Ascending aorta (tissue), 1 donor: ENCODE measurements around the genes TNFSF15 and TRIM32.

DNA sequence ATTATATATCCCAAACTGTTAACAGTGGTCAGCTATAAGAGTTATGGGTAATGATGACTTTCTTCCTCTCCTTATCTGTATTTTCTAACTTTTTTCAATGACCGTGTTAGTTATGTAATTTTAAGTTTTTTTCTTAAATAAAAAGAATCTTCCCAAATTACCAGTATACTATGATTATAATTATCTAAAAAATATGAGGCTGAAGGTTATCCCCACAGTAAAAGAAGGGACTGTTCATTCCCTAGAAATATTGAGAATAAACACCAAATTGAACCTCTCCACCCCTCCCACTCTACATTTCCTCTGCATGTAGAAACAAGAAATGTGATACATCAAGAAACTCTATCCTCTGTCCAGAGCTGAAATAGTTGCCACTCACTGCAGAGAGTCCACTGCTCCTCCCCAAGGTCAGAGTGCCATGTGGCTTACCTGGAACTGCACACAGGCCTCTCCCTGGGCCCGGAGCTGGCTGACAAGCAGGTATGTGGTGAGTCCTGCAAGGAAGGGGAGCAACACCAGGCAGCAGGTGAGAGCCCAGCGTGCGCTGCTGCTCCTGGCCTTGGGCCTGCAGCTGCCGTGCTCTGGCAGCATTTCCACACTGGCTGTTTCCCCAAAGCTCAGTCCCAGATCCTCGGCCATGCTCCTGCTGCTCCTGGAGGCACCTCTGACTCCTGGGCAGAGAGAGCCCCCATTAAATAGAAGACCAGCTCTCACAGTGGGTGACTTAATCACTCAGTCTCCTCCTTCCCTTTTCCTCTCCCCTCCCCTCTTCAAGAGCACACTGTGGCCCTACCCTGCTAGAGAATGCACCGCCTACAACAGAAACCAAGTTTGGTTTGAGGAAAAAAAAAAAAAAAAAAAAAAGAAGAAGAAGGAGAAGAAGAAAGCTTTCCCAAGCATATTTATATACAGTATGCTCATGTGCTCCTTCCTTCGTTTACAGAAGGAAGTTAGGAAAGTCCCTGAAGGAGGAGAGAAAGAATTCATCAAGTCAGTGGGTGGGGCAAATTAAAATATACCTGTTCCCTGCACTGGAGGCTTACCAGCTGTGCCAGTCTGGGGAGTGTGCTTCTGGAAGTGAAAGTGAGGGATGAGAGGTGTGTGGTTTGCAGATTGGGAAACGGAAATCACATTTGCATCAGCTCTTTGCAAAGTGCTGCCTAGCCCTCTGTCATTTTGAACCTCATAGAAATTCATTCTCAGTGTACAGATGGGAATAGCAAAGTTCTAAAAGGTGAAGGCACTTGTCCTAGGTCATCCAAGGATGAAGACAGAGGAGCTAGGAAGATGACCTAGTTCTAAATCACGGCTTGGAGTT, at the start of gene TNFSF15:
Gene TNFSF15, minus strand, starts transcription at position 666 of the 1,318 bp plus-strand sequence.
- PRO-cap, result no peak

- PRO-cap, result no peak
These were observed 348.7 kb upstream of the TNC start for GRCh38 chr9:115466440-115467340.

DNA sequence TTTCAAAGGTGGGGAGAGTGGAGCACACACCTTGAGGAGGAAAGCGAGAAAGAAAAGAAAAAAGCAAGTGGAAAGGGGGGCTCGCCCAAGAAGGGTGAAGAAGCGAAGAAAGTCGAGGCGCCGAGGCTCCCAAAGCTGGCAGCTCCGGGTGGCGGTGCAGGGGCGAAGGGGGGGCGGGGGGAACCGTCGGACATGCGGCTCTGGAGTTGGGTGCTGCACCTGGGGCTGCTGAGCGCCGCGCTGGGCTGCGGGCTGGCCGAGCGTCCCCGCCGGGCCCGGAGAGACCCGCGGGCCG, 337 bp downstream of the PAPPA start:
- PRO-cap, result unidirectional peak, plus-strand start at position 193 of the sequence

DNA sequence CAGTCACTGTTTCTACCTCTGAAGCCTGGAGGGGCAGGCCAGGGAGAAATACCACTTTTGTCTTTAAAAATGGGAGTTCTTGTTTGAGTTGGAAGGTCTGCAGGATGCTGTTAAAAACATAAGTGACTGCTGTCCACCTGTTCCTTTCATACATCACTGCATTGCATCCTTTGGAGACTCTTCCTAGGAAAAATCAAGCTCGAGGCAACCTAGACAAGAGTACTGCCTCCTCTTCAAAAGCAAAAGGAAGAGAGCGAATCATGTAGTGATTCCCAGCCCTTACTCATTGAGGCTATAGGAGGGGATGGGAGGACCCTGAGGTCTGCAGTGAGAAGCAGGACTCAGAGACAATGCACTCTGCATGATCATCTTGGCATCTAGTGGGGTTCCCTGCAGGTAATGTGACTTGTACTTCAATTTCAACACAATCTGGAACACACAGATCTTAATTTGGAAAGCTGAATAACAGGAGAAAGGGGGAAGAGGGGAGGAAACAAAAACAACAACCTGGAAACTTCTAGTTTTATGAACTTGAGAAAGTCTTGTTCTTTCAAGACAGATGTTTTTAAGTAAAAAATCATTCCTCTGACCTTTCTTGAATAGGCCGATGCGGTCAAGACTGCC, 163.1 kb downstream of the PAPPA start:
- PRO-cap, result no peak

DNA sequence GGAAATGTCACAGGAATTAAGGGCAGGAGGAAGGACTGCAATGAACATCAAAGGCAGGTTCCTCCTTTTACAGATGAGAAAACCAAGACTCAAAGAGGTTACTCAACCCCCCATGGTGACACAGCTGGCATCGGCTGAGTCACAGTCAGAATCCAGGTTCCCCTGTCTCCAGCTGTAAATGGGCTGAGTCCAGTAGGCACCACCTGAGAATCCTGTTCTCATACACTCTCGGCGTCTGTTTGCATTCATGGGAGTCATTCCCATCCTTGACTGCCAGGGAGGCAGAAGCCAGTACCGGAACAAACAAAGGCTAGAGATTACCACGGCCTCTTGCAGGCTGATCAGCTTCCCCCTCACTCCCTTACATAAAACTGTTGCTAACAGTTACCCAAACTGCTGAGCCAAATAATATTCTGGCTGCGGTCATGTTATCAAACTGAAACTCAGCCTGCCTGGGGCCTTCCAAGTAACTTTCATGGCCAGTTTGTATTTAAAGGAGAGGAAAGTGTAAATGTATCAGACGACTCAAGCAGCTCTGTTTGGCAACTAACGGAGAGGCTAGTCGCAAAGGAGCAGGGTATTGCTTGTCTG, 201.7 kb downstream of the PAPPA start:
- PRO-cap, result no peak

DNA sequence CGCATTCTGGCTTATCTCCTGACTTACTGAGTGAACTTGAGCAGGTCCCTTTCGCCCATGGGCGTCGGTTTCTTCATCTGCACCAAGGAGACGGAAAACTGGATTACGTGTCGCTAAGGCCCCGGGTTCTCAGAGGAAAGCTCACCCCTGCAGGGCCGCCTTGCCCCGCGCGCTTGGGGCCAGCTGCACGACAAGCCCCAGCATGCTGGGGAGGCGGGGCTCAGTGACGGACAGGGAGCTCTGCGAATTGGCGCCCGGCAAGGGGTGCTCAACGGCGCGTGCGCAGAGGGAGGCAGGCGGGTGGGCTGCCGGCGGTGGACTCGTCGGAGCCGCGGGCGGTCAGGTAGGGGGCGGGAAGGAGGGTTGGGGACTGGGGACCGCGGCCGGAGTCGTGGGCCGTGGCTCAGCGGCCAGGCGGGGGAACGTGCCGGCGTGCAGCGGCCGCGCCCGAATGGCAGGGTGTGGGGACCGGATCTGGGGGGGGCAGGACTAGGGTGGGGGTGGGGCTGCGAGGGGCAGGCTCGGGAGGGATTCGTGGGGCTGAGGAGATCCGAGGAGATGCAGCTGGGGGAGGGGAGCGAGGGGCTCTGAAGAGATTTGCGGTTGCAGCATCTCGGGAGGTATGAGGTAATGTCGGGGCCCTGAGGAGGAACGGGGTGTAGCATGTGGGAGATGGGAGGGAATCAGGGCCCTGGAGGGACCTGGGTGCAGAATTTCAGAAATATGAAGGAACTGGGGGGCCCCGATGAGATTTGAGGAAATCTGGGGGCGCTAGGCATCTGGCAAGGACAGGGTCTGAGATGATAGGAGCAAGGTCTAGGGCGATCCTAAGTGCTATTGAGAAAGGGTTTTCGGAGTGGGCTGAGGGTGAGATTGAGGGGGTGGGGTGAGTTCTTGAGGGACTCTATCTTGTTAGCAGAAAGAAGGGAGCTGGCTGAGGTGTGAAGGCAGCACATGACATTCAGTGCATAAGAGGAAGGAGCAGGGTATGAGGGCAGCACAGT, at the start of gene TRIM32:
Gene TRIM32, plus strand, starts transcription at position 267 of the 1,004 bp plus-strand sequence.
- PRO-cap, result bidirectional peak, plus-strand start at position 293 of the sequence, minus-strand start at position 172 of the sequence

- PRO-cap, result no peak
These were observed 8.7 kb downstream of the TRIM32 start for GRCh38 chr9:116695815-116696243.

- PRO-cap, result no peak
These were observed 390.1 kb downstream of the BRINP1 start for GRCh38 chr9:118979067-118979536.

DNA sequence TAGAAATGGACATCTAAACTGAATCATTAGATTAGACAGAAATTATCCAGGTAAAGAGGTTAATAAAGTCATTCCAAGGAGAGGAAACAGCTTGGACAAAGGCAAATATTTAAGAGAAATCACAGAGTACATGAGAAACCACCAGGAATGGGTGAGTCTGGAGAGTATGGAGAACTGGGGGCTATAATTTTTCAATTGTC, 235.1 kb downstream of the CDK5RAP2 start:
- PRO-cap, result no peak

DNA sequence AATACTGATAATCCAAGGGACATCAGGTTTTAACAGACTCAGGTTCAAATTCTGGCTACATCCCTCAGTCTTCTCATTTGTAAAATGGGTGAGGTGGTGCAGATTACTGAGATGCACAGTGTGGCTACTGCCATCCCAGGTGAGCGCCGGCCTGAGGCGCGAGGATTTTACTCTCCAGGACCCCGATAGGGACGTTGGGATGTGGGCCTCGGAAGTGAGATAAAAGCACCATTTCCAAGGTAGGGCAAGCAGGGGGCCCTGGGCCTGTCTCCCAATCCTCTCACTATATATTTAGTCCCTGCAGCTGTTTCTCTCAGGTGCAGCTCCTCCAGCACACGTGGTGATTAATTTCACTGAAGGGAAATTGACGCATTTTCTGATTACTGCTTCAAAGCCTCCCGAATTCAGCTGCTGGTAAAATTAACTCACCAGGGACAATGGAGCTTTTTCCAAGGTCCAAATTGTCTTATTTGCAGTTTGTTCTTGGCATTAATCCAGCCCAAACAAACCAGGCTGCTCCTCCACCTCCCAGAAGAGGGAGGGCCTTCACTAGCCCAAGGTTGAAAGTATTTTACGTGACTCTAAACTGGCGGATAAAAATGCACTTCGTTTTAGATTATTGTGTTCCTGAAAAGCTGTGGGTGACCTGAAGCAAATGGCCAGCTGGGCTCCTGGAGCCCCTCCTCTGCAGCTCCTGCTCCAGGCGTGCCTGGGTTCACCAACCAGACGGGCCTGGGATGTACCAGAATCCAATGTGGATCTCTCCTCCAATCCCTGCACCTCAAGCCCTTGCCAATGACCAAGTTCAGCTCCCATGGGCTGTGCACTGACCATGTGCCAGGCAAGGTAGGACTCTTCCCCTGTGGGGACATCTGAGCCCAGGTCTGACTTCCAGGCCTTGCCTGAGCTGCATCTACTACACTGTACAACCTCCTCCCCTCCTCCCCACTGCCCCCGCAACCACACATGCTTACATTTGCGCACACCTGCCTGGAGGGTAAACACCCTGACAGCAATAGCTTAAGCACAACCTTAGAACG, 193.6 kb downstream of the CDK5RAP2 start:
- PRO-cap, result no peak

DNA sequence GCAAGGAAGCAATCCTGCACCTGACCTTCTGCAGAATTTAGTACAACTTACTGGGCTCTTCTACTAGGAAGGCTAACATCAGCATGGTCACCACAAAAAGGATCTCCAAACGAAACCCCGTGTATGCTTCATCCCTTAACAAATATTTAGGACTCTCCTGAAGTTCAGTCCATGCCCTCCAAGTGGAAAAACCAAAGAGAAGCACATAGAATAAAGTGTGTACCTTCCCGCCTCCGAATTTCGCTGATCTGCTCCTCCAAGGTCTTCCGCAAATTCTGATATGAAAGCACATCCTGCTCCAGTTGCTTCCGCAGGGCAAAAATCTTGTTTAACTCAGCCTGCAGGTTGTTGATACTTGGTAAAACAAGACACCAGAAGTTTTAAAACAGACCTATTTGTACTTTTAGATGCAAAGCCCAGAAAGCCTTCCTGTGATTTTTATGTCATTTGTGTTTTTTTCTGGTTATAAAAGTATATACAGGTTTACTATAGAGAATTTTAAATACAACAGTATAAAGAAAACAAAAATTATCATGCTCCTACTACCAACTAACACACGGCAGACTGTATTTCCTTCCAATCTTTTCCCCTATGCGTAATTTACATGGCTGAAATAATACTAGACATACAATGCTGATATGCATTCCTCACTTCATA, 108.3 kb downstream of the CDK5RAP2 start:
- PRO-cap, result no peak

DNA sequence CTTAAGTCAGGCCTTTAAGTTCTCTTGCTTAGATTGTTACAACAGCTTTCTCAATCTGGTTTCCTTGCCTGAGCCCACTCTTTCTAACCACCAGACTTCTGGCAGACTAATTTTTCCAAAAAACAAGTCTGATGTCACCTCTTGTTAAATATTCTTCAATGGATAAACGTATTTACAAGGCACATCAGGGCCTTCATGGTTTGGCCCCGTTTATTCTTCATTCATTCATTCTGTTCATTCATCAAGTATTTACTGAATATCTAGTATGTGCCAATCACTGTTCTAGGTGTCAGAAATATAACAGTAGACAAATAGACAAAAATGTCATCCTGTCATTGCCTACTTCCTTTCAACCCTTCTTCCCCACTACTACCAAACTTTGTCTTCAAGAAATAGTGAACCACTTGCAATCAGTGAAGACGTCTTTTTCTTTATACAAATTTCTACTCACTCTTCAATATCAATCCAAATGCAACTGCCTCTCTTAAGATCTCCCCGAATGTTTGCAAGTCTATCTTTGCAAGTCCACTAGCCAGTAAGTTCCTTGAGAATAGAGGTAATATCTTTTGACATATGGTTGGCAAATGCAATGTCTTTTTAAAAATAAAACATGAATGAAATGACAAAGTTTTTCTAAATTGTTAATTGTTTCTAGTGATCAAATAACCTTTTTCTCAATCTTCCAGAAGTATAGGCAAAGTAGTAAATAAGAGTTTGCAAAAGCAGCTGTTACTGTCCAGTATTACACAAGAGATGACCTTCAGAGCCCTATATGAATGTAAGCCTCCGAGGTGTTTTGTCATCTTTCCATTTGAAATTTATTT, 66.0 kb downstream of the MEGF9 start:
- PRO-cap, result no peak

GRCh38 chr9:120847325-120848529, 5.0 kb upstream of the PSMD5 start:
- PRO-cap, result no peak

GRCh38 chr9:120875409-120875962, 1.5 kb downstream of the PHF19 start:
- PRO-cap, result no peak

DNA sequence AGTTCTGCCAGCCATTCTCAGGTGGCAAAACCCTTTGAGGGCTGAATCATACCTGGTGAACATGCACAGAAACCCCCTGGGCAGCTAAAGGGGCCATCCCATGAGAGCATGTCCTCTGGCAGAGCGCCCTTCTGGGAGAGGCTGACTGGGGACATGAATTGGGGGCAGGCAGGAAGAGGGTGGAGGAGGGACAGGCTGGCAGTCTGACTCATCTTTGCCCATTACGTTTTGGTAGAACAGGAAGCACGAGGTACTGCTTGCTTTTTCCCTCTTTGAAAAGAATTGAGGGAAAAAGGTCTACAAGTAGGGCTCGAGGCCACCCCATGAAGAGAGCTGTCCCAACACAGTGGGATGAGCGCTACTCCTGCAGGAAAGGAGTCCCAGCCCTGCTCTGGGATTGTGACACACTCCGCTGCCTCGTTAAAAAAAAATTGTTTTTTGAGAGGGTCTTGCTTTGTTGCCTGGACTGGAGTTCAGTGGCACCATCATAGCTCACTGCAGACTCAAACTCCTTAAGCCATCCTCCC, 16.6 kb downstream of the TRAF1 start:
- PRO-cap, result no peak

- PRO-cap, result no peak
These were observed 1.9 kb downstream of the TRAF1 start for GRCh38 chr9:120924465-120925383.

DNA sequence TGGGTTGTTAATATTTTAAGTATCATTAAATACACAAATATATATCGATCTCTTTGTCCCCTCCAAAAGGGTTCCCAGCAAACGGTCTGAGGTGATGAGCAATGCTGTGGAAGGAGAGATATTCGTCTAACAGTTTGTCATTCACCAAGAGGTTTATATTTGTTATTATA, 1.3 kb downstream of the TRAF1 start:
- PRO-cap, result no peak

DNA sequence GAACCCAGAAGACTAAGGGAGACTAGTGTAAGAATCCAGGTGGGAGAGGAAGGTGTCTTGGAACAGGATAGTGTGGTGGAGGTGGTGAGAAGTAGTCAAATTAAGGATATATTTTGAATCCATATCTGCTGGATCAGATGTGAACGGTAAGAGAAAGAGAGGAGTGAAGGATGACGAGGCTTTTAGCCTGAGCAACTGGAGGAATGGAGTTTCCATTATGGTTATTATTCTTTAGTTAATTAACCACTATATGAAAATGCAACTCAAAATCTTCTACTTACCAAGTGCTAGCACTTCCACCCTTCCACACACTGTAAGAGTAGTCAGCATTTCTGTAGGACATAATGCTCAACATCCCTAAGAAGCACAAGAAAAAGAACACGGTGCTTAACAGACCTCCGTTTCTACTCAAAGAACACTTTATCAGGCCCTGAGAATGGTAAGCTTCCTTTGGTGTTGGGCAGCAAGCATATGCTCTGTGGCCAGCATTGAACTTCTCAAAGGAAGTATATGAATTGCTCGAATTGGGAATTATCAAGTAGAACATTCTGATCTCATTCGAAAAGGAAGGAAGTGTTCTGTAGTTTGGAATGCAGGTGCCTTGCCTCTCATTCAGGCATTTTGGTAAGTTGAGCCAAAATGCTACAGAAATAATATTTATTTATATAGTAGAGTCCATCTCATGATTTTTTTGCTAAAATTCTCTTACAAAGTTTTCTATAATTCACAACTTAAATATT, 61.1 kb downstream of the C5 start:
- PRO-cap, result no peak

GRCh38 chr9:121053692-121054025, 3.6 kb upstream of the C5 start:
- PRO-cap, result no peak

- PRO-cap, result unidirectional peak, plus-strand start at chr9:121074565
These were observed 522 bp upstream of the CNTRL start for GRCh38 chr9:121074206-121074660.